HT-29 (cell line): Measurements from ENCODE around the gene SPON1.

- RAMPAGE, long total RNA = no peak
These were observed 127.3 kb downstream of the MICAL2 start for GRCh38 chr11:12237618-12238158.

DNA sequence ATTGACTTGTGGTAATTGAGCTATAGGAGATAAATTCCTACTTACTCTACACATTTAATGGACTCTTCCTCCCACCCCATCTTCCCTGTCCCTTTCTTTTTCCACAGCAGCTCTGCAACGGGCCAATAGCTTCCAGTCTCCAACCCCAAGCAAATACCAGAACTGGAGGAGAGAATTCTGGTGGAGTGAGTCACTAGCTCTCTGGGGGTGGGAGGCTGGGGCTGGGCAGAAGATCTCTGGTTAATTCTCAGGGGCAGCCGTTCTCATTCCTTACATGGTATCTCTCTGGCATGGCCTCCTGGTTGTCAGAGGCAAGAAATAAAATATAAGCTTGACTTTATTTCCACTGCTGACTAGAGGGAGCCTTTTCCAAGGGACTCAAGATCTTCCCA lies 90.4 kb upstream of the PARVA start:
- RAMPAGE, long total RNA = no peak

- RAMPAGE, long total RNA = no peak
These were observed 9.5 kb downstream of the PARVA start for GRCh38 chr11:12386682-12387500.

DNA sequence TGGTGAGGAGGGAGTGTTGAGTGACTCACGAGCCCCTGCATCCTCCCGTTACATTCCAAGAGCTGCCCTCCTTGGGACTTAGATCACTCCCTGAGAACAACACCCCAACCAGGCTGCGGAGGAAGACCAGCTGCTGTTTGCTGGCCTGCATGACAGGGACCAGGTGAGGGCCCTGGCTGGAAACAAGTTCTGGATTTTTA lies 20.7 kb downstream of the PARVA start:
- RAMPAGE, long total RNA = no peak

DNA sequence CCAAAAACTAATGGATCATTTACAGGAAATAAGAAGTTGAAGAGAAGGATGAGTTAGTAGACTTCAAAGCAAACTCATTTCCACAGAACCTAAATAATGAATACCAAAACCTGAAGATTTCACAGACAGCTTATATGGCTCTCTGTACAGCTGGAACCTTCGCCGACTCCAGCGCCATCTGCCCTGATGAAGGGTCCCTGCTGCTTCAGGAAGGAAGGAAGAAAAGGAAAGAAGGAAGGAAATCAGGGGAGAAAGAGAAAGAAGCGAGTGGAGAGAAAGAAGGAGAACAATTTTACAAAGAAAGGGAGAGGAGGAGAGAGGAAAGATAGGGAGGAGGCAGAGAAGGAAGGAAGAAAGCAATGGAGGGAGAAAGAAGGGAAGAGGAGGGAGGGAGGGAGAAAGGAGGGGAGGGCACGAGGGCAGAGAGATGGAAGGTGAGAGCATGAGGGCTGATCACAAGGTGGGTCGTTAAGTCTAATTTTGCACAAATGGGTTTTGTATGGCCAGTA lies 39.1 kb downstream of the PARVA start:
- RAMPAGE, long total RNA = no peak

- RAMPAGE, long total RNA = no peak
These were observed 49.2 kb downstream of the PARVA start for GRCh38 chr11:12426560-12426977.

GRCh38 chr11:12701010-12701803 lies 27.0 kb downstream of the TEAD1 start:
- RAMPAGE, long total RNA = no peak

GRCh38 chr11:12824137-12824984 lies 150.1 kb downstream of the TEAD1 start:
- RAMPAGE, long total RNA = no peak

DNA sequence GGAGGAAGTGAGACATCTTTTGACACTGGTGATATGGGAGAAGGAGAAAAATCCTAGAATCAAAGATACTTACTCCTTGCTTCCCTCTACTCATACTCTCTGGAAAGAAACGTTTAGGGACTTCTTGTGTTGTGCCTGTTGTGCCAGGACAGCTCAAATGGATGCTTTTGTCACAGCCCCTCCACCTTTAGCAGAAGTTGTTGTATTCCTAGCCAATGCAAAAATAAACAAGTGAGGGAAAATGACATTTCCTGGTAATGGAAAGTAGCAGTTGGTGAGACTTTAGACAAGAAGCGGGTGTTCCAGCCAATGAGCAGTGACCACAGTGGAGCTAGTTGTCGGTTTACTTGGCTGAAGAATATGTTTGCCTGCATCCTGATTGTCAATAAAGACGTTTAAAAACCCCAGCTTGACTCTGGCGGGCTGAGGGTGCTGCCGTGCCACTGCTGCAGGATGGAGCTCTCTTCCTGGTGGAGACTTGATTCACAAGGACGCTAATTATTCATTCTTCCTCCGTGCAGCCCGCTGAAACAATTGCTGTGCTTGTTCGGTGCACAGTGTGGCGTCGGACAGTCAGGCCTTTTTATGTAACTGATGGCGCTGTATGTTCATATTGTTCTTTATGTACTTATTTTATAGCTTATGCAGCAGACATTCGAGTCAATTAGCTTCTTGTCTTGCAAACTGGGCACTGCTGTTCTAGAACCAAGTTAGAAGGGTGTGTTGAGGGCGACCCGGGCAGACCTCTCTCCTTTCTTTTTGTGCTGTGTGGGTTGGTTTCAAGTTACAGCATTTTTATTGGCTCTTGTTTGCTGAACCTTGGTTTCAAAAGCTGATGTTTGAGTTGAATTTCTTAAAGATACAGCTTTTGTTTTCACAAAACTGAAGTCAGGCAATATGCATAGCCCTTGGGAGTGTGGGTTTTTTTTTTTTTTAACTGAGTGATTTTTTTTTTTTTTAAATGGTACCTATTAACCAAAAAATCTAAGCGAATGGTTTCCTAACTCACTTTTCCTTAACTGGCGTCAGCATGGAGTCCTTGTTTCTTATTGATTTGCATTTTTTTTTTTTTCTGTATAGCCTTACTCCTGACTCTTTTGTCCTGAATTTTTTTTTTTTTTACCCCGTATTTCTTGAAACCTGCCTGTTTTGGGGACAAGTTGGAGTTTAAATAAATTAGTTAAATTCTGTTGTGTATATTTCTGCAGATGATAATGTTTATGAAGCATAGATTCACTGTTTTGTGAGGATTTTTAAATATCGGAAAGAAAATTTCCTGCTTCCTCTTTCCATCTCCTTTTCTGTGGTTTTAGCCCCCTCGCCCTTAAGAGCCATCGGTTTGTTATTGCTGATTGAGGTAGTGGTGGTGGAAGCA lies 154.0 kb downstream of the TEAD1 start:
- RAMPAGE, long total RNA = no peak

DNA sequence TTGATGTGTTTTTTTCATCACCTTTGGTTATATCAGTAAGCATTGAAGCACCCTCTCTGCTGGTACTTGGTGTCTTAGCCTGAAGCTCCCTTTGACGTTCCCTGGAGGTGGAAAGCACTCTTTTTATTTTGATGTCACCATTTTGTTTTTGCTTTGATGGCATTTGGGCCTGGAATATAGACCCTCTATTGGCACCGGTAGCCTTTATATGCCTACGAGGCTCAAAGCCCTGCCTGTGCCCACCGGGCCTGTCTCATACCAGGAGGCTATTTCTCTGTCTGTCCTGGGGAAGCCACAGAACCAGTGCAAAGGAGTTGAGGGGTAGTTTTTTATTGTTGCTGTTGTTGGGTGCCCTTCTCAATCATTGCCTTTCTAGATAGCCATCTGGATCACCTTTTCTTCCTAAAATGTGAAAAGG lies 130.8 kb upstream of the RASSF10 start:
- RAMPAGE, long total RNA = no peak

- RAMPAGE, long total RNA = no peak
These were observed 42.2 kb downstream of the RASSF10 start for GRCh38 chr11:13051331-13051738.

DNA sequence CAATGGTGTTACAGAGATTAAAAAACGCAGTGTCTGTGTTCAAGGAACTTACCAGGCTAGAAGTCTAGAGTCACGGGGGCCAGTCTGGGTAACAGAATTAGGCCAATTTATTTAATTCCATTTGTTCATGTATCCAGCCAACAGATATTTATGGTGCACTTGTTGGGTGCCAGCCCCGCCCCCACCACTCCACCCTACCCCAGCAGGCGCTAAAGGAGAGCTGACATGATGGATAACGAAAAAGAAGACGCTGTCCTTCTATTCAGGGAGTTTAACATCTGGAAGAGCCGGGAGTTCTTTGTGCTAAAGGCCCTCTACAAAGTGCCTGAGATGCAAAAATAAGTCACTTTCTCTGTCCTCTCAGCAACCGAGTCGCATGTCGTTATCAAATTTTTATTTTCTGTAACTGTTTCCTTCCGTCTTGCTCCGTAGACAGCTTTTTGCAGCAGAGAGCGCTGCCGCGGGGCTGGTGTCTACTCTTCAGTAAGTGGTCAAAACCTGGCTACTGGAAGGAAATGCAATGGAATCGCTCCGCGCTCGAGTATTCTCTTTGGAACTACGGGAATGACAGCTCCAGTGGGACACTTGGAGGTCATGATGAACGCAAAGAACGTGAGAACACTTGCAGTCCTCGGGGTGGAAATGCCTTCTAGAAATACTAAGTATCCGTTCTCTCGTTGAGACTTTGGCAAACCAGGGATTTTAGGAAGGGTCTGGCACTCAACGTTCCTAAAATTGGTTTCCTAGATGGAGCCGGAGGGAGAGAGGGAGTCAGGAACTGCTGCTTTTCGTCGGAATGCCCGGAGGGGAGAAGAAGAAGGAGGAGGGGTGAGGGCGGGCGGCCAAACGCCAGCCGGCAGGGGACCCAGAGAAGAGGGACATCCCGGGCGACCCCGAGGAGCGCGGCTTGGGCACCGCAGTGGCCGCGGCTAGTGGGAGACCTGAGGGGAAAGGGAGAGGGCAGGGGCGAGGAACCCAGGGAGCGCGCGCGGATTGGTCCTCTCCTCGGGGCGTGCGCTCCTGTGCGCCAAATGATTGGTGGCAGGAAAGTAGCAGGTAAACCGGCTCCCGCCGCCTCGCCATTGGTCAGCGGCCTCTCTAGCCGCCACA lies 774 bp upstream of the BMAL1 start:
- RAMPAGE, long total RNA = no peak

GRCh38 chr11:13337947-13339268 lies 60.8 kb downstream of the BMAL1 start:
- RAMPAGE, long total RNA = no peak

- RAMPAGE, long total RNA = no peak
These were observed 91.8 kb downstream of the BMAL1 start for GRCh38 chr11:13369352-13369853.

GRCh38 chr11:13391127-13391513 lies 71.9 kb downstream of the BTBD10 start:
- RAMPAGE, long total RNA = no peak

GRCh38 chr11:13923772-13924578 lies 38.5 kb upstream of the SPON1 start:
- RAMPAGE, long total RNA = no peak

- RAMPAGE, long total RNA = no peak
These were observed at the start of gene SPON1 for GRCh38 chr11:13962126-13962963. TSS of gene SPON1 (plus strand) at chr11:13962723.

DNA sequence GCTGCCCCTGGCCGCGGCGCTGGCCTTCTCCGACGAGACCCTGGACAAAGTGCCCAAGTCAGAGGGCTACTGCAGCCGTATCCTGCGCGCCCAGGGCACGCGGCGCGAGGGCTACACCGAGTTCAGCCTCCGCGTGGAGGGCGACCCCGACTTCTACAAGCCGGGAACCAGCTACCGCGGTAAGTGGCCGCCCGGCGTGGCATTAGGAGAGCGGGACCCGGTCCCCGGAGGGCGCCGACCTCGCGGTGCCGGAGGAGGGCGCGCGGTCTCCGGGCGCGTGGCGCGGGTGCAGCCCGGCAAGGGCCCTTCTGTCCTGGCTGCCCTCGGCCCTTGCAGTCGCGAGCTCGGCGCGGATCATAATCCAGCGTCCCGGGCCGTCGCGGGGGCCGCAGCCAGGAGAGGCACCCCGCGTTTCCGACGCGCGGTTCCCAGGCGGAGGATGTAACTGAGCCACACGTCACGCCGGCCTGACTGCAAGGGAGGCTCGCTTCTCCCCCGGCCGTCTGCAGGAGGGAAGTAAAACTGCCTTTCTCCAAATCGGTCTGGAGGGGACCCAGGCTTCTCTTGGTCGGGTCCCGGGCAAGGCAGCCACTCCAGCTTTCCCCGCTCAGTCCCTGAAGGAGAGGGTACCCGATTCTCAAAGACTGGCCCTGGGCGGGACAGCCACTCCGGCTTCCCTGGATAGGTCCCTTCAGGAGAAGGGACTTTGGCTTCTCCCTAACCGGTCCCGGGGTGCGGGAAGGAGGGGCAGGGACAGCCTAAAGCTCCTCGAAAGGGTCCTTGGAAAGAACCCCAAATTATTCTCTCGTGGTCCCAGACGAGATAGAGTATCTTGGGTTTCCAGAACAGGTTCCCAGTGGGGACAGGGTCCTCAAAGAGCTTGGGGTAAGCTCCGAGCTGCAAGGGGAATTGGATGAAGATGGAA lies 703 bp downstream of the SPON1 start:
- RAMPAGE, long total RNA = no peak

DNA sequence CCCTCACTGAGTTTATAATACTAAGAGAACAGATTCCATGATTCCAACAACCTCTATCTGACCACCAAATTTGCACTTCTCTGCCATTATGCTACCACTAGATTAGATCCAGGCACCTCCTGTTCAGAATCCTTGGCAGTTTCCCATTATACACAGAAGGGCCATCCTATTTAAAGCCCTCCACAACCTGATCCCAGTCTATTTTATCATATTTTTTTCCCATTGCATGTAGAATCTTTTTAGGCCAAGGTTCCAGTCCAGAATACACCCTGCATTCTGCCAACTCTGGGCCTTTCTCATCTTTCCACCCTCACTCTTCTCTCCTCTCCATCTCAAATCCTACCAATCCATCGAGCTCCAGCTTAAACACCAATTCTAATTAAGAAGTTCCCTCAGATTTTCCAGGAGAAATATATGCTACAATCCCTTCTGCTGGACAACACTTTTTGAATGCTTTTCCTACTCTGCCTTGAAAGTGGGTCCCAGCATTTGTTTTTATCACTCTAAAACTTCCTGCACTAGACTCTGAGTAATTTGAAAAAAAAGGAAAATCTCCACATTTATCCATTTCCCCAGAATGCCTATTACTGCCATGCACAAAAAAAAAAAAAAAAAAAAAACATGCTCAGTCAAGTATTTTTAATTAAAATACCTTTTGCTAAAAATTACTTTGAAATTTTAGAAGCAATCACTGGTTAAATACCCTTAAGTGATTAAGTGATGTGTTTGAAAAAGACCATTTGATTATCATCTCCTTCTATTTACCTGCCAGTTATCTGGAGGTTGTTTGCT lies 86.7 kb downstream of the RRAS2 start:
- RAMPAGE, long total RNA = no peak

- RAMPAGE, long total RNA = no peak
These were observed 24.0 kb downstream of the RRAS2 start for GRCh38 chr11:14334616-14335827.